ENCODE measurements around a stretch of chr11.

DNA sequence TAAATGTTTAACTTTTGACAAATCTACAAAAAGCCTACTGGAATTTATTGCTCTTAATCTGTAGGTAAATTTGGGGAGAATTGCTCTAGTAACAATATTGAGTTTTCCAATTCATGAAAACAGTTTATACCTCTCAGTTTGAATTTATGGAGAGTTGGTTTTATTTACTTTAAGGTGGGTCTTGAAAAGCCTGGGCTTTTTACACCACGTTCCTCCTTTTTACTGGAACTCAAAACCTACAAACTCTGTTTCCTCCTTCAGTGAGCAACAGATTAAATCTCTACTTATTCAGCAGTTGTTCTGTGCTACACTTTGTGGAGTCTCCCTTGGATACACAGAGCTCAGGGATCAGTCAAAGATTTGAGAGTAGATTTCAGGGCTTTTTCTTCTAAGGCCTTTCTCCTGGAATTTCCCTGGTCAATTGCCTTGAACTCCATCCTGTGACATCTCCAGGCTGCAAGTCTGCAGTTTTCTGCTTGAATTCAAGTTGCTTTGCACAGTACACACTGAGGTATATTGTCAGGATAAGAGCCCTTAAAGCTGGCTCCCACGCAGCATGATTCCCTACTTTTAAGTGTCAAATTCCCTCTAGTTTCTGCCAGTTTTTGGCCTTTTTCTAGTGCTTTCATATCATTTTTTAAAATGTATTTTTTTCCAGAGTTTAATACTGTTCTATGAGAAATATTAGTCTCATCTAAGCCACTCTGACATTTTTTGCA lies 3.5 kb downstream of the NXPE1 start:
- PRO-cap, result no peak
- RAMPAGE, long total RNA, 4 experiments, result no peak in any of the 4 experiments

GRCh38 chr11:114559961-114560174 lies 187 bp upstream of the NXPE1 start:
- PRO-cap, result no peak
- RAMPAGE, long total RNA, 4 experiments, result no peak in any of the 4 experiments

- PRO-cap, result no peak
- RAMPAGE, long total RNA, 4 experiments, result no peak in any of the 4 experiments
Measured at GRCh38 chr11:114650286-114651134, 27.8 kb upstream of the NXPE2 start.

- PRO-cap, result unidirectional peak, minus-strand start at chr11:115500965
- RAMPAGE, long total RNA, 4 experiments, result no peak in any of the 4 experiments
Measured at GRCh38 chr11:115500539-115501579, 3.4 kb downstream of the CADM1 start.

DNA sequence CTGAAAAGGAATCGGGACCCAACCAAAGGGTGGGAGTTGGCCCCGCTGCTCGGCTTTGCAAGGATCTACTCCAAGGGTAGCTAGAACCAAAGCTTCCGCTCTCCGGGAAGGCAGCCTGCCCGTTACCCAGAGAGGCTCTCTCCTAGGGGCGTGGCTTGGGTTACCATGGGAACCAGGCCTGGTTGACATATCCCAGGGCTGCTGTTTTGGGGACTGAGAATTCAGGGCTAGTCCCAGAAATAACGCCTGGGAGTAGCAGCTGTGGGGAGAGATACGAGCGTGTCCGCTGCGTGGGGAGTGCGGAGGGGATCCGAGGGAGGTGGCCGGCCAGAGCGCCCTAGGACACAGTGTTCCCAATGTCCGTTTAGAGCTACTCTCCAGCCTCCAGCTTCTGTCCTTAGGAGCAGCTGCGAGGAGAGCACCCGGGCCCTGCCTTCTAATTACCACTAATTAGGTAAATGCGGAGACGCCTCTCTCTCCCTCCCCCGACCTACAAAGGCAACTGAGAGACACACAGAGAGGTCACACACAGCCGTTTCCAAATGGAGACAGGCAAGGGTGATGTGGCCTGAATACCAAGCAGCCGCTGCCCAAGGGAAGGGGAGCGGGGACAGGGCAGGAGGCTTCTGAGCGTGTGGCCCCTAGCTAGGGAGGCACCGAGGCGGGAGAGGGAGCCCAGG lies 141.6 kb upstream of the CADM1 start:
- PRO-cap, result no peak
- RAMPAGE, long total RNA, 4 experiments, result no peak in any of the 4 experiments

DNA sequence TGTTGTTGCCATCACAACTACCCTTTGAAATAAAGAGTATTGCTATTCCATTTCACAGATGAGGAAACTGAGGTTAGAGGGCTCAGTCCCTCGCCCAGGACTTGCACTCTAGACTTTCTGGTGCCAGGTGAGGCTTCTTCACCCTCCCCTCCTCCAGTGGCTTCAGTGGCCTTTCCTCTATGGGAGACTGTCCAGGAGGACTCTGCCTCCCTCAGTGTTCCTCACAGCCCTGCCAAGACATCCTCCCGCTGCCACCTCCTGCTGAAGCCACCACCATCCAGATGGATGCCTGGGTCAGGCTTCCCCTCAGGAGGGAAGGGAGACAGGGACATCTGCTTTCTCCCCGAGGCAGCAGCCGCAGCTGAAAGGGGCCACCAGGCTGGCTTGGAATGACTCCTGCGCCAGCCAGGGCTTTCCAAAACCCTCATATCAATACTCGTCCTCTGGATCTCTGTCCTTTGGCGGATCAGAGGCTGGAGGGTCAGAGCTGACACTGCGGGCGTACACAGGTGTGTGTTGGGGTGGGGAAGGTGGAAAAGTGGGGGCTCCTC lies 580.1 kb downstream of the BUD13 start:
- PRO-cap, result no peak
- RAMPAGE, long total RNA, 4 experiments, result no peak in any of the 4 experiments

DNA sequence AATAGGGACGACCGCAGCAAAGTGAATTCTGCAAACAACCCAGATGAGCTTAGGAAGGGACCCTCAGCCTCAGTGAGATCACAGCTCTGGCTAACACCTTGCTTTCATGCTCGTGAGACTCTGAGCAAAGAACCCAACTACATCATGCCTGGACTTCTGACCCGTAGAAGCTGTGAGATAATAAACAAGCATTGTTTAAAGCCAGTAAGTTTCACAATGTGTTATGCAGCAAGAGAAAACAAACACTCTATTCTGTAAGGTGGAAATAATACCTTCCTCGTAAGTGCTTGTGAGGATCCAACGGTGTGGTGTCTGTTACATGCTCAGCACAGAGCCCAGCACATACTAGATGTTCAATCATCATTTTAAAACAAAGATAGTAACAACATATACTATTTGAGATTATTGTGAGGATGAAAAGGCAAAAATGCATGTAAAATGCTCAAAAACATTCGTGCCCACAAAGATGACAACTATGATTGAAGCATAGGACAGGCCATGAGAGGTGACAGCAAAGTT lies 433.4 kb downstream of the BUD13 start:
- PRO-cap, result no peak
- RAMPAGE, long total RNA, 4 experiments, result no peak in any of the 4 experiments

GRCh38 chr11:116563407-116563810 lies 209.4 kb downstream of the BUD13 start:
- PRO-cap, result no peak
- RAMPAGE, long total RNA, 4 experiments, result no peak in any of the 4 experiments

- PRO-cap, result no peak
- RAMPAGE, long total RNA, 4 experiments, result no peak in any of the 4 experiments
Measured at GRCh38 chr11:116822642-116823075, 445 bp downstream of the APOA4 start.

DNA sequence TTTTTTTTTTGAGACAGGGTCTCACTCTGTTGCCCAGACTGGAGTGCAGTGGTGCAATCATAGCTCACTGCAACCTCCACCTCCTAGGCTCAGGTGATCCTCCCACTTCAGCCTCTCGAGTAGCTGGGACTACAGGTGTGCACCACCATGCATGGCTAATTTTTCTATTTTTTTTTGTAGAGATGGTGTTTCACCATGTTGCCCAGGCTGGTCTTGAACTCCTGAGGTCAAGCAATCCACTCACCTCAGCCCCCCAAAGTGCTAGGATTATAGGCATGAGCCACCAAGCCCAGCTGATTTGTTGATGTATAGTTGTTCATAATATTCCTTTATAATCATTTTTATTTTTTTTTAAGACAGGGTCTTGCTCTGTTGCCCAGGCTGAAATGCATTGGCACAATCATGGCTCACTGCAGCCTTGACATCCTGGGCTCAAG lies 110.5 kb upstream of the APOA1 start:
- PRO-cap, result no peak
- RAMPAGE, long total RNA, 4 experiments, result no peak in any of the 4 experiments

- PRO-cap, result no peak
- RAMPAGE, long total RNA, 4 experiments, result no peak in any of the 4 experiments
Measured at GRCh38 chr11:116979750-116980537, 118.3 kb downstream of the SIK3 start.

GRCh38 chr11:117028895-117029202 lies 69.4 kb downstream of the SIK3 start:
- PRO-cap, result no peak
- RAMPAGE, long total RNA, 4 experiments, result no peak in any of the 4 experiments

DNA sequence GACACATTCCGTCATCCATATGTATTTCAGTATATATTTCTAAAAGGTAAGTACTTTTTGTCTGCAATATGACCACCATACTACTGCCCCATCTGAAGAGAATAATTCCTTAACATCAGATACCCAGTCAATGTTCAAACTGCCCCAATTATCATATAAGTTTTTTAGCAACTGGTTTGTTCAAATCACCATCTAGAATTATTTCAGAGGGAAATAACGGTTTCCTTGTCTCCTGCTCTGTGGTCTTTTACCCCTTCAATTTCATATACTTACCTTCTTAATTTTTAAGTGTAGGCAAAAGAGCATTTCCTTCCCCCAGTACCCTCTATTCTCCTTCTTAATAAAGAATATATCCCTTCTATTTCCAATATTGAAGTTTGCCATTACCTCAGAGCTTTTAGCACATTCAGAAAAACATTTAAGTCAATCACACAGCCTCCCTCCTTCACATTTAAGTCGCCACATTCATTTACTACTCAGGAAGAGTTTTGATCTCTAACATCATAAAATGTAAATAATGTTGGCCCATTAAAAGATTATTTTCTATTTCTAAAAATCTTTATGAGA lies 28.8 kb downstream of the SIK3 start:
- PRO-cap, result no peak
- RAMPAGE, long total RNA, 4 experiments, result no peak in any of the 4 experiments

DNA sequence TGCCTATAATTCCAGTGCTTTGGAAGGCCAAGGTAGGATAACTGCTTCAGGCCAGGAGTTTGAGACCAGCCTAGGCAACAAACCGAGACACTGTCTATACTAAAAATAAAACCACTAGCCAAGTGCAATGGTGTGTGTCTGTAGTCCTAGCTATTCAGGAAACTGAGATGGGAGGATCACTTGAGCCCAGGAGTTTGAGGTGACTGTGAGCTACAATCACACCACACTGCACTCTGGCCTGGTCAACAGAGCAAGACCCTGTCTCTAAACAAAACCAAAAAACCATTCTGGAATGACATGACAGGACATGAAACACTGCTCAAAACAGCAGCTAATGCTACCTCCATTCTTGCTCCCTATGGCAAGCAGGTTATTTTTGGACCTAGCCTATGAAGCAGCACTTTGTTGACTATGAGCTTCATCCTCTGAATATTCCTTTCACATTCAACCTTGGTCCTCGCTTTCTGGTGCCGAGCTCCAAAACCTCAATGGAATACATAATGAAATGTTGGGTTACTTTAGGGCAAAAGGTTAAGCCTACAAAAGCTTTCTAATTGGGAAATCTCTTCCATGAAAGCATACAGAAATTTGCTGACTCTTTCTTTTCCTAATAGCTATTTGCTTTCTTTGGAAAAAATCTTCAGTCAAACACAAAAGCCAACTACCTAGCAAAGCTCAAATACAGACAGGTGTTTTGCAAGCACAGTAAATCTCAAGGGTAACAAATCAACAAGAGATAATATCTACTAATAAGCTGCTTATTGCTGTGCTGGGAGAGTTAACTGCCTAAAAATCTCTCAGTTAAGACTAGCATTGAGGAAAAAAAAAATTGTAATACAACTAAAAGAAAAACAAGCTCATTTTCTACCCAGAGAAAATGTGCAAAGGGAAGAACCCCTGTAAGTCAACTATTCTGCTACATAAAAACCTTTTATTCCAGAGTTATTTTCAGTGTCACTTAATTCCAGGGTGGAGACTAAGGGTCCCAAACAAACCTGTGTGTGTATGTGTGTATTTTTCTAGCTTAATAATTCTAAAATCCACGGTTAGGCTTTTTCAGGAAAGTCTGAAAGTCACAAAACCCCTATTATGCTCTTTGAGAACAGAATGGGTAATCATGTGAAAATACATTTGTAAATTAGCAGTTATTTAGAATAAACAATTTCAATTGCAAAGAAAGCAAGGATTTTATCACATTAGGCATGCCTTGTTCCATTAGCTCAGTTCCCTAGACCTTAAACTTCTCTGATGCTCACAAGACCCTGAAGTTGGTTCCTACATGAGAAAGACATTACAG lies 20.9 kb downstream of the SIK3 start:
- PRO-cap, result no peak
- RAMPAGE, long total RNA, 4 experiments, result no peak in any of the 4 experiments

- PRO-cap, result no peak
- RAMPAGE, long total RNA, 4 experiments, result no peak in any of the 4 experiments
Measured at GRCh38 chr11:117094578-117095410, 3.4 kb downstream of the SIK3 start.

GRCh38 chr11:117173235-117173575 lies 5.3 kb upstream of the SIDT2 start:
- PRO-cap, result no peak
- RAMPAGE, long total RNA, 4 experiments, result no peak in any of the 4 experiments

DNA sequence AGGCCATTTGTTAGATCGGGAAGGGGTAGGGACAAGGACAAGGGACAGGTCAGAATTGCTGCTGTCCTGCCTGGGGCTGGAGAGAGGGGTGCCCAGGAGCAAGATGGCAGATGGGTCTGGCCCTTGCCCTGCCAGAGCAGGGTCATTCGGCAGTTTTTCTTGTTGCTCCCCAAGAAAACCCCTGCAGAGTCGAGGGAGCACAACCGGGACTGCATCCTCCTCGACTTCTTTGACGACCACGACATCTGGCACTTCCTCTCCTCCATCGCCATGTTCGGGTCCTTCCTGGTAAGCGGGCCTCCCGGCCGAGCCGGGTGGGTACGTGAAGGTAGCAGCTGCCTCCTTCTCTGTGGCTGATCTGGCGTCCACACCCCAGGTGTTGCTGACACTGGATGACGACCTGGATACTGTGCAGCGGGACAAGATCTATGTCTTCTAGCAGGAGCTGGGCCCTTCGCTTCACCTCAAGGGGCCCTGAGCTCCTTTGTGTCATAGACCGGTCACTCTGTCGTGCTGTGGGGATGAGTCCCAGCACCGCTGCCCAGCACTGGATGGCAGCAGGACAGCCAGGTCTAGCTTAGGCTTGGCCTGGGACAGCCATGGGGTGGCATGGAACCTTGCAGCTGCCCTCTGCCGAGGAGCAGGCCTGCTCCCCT lies 3.4 kb upstream of the TAGLN start:
- PRO-cap, result no peak
- RAMPAGE, long total RNA, 4 experiments, result no peak in any of the 4 experiments

GRCh38 chr11:117200638-117201654 lies 1.8 kb downstream of the TAGLN start:
- PRO-cap, result no peak
- RAMPAGE, long total RNA, 4 experiments, result no peak in any of the 4 experiments

DNA sequence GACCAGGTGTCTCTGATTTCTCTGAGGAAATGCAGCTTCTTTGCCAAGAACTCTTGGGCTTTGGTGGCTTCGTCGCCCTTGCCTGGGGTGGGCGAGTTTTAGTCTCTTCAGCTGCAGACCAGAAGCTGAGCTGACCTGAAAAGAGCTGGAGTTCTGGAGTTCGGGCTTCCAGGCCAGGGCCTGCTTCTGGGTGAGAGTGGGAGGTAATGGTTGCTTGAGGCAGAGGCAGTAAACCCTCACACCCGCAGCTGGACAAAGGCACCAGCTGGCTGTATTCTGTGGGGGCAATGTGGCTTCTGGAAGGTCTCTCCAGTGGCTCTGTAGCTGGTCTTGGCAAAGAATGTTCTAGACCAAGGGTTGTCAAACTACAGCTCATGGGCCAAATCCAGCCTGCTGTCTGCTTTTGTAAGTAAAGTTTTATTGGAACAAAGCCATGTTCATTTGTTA lies 3.1 kb downstream of the TAGLN start:
- PRO-cap, result no peak
- RAMPAGE, long total RNA, 4 experiments, result no peak in any of the 4 experiments

DNA sequence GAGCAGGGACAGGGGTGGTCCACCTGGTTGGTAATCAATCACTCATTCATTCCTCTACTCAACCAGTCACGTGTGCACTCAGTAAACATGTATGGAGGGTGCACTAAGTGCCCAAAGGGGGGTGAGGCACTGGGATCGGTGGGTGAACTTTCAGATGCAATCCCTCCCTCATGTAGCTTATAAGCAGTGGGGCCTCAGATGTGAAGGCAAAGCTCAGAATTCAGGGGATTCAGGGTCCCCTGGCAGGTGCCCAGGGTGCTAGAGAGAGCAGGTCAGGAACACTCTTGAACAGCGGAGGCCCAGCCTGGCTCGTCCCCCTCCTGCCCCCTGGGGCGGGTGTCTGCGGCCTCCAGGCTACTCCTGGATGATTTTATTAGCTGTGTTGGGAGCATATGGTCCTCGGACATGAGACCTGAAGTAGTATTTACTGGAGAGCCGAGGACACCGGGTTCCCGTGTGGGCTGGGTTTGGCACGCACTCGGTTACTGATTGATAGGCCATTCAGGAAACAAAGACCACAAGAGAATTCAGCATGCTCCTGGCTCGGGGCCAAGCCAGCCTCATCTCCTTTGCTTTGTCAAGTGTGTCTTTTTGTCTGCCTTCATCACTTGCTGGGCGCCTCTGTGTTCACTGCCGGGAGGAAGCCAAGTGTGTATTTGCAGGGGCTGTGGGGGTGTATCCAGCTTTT lies 9.9 kb downstream of the FXYD2 start:
- PRO-cap, result no peak
- RAMPAGE, long total RNA, 4 experiments, result no peak in any of the 4 experiments